Colic lymph node (tissue), 1 donor: ENCODE data around the gene CXXC1.

GRCh38 chr18:48878264-48878791, 72.4 kb downstream of the SMAD7 start:
- PRO-cap = no peak

DNA sequence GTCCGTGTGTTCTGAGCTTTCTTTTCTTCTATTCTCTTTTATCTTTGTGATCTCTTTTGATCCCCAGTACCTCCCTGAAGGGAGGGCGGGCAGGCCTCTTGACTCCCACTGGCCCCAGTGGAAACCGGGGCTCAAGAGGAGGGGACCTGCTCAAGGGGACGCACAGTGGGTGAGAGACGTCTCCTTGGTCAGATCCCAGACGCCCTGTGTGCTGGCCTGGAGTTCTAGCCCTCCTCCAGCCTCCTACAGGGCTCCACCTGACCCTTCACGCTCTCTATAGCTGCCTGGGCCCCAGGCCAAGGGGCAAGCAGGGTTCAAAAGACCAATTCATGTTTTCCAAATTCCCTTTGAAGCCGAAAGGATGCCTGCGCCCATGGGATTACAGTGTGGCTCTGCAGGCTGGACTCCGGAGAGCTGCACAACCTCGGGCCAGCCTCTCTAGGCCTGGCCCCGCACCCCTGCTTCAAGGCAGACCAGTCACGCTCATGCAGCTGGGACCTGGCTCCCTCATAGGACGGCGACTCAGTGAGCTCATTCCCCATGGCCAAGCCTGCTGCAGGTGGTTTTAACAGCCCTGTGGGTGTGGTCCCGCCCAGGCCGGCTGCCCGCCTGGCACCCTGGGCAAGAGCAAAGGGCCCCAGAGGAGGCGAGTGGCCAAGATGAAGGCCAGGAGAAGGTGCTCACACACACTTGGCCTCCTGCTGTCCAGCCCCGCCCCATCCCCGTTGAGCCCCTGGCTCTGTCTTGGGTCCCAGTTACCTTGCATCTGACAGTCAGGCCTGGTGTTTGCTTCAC, 57.2 kb downstream of the SMAD7 start:
- PRO-cap = no peak

DNA sequence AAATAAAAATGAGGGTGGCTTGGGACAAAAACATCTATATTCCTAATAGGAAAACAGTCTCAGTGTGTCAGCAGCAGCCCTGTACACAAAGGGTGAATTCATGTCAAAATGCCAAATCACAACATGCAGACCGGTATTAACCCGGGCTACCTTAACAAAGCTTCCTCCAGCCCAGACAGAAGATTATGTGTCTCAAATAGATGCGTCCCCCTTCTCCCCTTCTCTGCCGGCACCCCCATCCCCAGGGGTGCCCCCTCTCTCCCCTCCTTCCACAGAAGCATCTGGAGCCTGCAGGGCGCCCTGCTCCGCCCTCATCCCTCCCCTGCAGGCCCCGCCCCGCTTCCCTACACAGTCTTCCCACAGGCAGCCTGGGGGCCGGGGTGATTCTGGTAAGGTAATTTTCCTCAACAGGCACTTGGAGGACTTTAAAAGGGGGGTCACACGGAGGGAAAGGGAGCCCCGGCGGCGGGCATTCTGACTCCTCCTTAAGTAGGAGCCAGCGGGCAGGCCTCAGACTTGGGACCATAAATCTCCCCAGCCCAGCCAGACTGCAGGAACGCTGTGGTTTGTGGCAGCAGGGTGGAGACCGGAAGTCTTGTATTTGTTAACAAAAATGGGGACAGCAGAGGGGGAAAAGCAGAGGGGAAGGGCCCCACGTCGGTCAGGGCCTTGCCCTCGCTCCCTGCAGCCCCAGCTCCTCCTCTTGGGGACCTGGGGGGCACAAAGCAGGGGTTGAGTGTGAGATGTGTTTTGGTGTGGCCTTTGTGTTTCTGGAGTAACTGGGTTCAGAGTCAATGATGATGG, 28.0 kb downstream of the SMAD7 start:
- PRO-cap = no peak

GRCh38 chr18:48952130-48952899, 1.6 kb upstream of the SMAD7 start:
- PRO-cap = bidirectional peak, plus-strand start at chr18:48952289, minus-strand start at chr18:48952018; bidirectional peak, plus-strand start at chr18:48952954, minus-strand start at chr18:48952734

GRCh38 chr18:48974675-48975171, 24.0 kb upstream of the SMAD7 start:
- PRO-cap = no peak

DNA sequence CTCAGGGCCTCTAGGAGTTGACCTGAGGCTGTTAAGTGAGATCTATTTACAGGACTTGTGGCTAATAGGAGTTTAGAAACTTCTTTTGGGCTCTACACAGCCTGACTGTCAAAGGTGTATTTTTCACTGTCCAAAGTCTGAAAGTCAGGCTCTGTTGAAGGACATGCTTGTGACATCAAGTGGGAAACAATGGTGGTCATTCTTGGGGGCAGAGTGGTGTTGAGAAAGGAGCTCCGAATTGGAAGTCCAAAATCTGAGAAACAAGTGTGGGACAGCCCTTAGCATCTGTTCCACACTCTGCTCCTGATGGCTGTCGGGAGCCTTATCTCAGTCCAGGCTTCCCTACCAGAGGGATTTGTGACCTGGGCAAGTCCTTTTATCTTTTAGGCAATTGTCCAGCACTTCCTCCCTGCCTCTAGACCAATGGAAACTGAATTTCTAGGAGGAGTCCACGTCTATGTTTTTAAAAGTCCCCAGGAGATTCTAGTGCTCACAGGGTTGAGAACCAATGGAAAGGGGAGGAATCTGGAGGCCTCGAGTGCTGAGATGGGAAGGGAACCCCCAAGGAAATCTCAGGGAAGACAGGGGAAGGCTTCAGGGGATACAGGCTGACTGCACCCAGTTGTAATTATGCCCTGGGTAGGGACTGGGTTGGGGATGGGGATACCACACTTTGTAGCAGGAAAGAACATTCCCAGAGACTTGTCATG, 76.5 kb downstream of the LIPG start:
- PRO-cap = no peak

GRCh38 chr18:49647007-49647252, 85.1 kb downstream of the LIPG start:
- PRO-cap = no peak

GRCh38 chr18:49938823-49939148, 125.5 kb upstream of the ACAA2 start:
- PRO-cap = no peak

GRCh38 chr18:49944730-49945683, 131.7 kb upstream of the ACAA2 start:
- PRO-cap = no peak

DNA sequence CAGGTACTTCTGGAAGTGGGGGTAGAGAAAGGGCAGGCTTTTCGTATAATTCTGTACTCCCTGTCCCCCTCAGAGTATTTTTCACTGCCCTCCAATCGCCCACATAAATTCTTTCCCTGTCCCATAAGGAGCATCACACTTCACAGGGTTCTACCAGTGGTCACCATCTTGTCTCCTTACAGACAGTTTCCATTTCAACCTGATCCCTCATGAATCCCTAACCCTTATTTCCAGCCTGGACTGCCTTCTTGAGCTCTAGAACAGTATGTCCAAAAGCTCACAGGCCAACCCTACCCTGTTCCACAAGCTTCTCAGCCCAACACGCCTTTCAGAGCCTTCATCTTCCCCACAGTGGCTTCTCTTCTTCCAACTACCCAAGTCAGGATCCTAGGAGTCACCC, 48.1 kb downstream of the MYO5B start:
- PRO-cap = no peak

DNA sequence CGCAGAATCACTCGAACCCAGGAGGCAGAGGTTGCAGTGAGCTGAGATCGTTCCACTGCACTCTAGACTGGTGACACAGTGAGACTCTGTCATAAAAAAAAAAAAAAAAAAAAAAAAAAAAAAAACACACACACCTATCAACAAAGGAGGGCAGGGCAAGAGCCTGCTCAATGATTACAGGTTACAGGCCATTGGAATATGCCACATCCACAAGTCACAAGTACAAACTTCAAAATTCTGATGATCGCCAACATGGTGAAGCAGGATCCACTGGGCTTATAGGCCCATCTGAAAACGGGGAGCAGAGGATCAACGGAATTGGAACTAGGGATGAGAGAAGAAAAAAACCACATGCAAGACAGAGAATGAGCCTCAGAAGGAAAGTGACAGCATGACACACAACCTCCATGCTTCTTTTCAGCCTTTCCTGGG, 6.2 kb downstream of the MYO5B start:
- PRO-cap = no peak

DNA sequence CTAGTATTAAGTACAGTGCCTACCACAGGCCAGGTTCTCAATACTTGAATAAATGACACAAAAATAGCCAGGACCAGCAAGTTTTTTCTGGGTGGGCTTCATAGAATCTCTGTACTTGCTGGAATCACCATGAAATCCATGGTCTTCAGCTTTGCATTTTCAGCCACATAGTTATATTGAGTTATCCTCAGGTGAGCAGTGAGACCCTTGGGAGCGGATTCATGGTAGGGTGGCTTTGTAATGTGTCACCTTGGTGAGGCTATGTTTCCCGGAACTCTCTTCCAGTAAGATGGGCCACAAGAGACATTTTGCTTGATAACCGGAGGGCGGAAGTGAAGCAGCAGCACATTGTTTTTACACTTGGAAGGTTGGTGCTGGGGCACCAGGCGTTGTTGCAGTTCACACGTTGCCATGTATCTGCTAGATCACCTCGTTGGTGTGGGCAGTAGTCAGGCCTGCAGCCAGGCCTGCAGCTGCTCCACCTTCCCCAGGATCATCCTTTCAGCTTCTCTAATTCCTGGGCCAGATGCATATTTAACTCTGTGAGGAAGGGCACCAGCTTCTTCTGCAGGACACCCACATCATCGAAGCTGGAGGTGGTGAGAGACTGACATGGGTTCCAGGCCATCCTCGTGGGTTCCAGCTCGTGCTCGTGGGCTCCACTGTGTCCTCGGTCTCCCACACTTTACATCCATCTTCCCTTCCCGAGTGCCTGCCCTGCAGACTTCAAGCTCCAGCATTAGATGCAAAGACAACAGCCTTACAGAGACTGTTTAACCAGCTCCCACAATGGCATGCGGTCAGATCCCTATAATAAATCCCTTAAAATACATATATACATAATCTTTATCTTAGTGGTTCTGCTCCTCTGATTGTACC, 3.0 kb upstream of the CFAP53 start:
- PRO-cap = no peak

DNA sequence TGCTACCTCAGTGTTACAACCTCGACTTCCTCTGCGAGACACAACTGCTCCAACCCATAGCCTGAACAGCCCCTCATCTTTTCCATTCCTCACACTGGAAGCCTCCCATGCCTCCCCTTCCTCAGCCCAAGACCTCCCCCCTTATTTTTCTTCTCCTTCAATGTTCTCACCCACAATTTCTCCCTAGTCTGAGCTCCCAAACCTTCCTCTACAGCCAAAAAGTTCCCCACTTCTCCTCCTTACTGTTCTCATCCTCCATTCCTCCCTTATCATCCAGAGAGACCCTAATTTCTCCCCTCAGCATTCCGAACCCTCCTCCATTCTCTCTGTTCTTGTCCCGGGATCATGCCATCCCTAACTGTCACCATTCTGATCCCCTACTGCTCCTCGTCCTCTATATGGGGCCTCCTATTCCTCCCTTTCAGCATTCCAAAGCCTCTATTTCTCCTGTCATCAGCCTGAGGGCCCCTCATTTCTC, 717 bp downstream of the MBD1 start:
- PRO-cap = no peak

- PRO-cap = unidirectional peak, minus-strand start at chr18:50287692; bidirectional peak, plus-strand start at chr18:50288346, minus-strand start at chr18:50288313
Observed at GRCh38 chr18:50287499-50288494, at the start of gene CXXC1. Gene CXXC1 (minus strand): TSS chr18:50287692.

DNA sequence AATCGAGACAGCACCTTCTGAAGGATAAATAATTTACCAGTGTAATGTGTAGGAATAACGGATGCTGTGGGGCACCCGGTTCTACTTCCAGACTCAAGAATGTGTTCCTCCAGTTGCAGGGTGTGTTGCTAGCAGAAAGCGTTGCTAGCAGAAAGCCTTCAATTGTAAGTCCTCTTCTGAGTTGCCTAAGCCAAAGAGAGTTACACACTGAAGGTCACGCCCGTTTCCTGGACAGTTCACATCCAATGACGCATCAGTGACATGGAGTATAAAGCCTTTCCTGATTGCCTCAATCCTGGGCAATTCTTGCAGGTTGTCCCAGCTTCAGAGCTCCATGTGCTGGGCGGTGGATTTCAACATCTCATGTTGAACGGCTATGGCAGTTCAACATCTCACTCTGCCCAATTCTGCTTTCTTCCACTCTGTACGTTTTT, 20.6 kb upstream of the CXXC1 start:
- PRO-cap = no peak

DNA sequence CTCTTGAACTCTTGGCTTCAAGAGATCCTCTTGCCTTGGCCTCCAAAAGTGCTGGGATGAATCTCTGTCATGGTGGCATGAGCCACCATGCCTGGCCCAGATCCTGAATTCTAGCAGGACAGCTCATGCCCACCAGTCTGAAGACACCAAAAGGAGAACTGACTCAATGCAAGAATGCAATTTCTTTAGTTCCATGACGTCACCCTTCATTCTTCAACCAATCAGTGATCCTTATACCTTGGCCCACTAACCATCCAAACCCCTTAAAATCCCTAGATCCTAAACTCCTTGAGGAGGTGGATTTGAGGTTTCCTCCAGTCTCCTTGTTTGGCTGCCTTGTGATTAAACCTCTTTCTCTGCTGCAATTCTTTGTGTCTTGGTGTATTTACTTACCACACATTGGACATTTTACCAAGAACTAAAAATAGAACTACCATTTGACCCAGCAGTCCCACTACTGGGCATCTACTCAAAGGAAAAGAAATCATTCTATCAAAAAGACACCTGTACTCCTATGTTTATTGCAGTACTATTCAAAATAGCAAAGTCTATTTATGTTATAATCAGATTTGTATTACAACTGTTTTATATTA, 25.8 kb upstream of the CXXC1 start:
- PRO-cap = no peak

DNA sequence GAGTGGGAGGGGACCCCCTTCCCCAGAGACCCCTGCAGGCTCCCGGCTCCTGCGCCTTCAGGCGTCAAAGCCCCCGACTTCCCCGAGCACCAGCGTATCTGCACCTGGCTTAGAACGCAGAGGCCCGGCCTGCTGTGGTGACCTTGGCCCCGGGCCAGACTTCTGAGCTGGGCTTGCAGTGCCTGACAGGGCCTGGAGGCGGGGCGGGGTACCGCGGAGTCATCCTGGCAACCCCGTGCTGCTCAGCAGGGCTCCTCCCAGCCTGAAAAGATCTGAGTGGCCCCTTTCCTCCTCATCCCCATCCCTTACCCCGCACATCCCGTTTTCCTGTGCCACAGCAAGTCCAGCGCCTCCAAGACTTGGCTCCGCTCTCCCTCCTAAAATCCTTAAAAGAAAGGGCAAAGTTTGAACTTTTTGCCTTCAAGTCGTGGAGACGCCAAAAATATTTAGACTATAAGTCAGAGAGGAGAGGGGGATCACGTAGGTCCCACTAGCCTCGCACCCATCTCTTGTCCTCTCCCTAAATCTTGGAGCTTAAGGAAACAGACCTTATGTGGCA, 27.2 kb downstream of the SKA1 start:
- PRO-cap = no peak

DNA sequence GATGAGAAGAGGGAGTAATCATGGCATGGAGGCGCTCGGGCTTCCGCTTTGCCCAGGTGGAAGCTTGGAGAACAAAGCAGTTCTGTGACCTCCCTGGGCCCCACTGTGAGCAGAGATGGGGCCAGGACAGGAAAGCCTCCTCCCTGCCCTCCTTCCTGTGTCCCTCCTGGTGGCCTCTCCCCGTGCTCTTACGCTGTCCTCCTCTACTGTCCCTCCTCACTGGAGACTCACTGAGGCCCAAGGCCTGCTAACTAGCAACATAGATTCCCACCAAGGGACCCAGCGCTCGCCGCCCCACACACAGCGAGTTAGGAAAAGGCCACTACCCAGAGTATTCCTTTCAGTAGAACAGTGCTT, 119.8 kb downstream of the MAPK4 start:
- PRO-cap = no peak

- PRO-cap = no peak
Observed at GRCh38 chr18:50984102-50984844, 16.4 kb downstream of the ELAC1 start.

GRCh38 chr18:51084404-51084812, 54.4 kb downstream of the SMAD4 start:
- PRO-cap = no peak